ENCODE measurements around the genes ANXA3, NAA11 and ABRAXAS1.

DNA sequence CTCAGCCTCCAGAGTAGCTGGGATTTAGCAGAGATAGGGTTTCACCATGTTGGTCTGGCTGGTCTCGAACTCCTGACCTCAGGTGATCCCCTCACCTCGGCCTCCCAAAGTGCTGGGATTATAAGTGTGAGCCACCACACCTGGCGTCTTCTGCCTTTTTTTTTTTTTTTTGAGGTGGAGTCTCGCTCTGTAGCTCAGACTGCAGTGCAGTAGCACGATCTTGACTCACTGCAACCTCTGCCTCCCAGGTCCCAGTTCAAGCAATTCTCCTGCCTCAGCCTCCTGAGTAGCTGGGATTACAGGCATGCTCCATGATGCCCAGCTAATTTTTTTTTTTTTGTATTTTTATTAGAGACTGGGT lies 23.0 kb downstream of the CCNG2 start:
- PRO-cap = no peak
- RAMPAGE, long total RNA, 3 experiments = no peak in any of the 3 experiments

DNA sequence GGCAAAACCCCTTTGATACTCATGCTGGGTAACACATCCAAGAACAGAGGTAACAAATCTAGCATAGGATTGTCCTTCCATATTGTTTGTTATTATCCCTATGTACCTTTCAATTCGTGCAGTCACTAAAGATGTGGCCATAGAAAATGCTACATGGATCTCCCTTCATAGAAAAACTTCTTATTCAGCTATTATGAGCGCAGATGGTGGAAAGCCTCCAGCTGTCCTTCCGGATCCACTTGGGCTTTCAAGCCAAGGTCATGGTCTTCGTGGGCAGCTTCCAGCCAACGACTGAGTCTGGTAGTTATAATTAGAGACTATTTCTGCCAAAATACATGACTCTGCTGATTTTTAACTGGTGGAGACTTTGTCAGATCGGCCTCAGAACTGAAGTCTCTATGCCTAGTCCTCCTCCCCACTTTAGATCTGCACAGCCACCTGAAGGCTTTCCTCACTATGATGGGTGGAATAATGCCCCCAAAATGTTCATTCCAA lies 171.4 kb upstream of the CXCL13 start:
- PRO-cap = no peak
- RAMPAGE, long total RNA, 3 experiments = no peak in any of the 3 experiments

DNA sequence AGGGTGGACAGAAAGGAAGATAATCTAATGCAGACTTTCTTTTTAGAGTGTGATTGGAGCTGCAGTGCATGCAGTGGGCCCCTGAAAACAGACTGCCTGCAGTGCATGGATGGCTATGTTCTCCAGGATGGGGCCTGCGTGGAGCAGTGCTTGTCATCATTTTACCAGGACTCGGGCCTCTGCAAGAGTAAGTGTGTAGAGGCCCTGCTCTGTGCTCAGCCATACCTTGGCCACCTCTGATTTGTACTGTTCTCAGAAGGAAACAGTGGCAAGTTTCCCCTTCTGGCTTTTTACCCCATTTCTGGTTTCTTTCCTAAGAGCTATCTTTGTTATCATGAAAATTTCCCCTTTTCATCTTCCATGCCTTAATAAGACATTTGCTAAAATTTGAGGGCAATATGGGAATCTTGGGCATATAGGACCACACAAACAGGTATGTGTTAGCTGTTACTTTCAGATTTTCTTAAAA lies 178.9 kb upstream of the ANXA3 start:
- PRO-cap = no peak
- RAMPAGE, long total RNA, 3 experiments = no peak in any of the 3 experiments

GRCh38 chr4:78551509-78552420 lies at the start of gene ANXA3:
ANXA3 (plus strand) TSS chr4:78551770.
- PRO-cap = unidirectional peak, plus-strand start at chr4:78551753; unidirectional peak, plus-strand start at chr4:78551799
- RAMPAGE, long total RNA, 3 experiments = start-site peak on the plus strand in 3 of 3 experiments, at chr4:78551733-78551831 at its widest, 239 to 413 reads per replicate

GRCh38 chr4:78778243-78779183 lies 2.4 kb downstream of the BMP2K start:
- PRO-cap = no peak
- RAMPAGE, long total RNA, 3 experiments = no peak in any of the 3 experiments

GRCh38 chr4:78915972-78916307 lies 23.3 kb downstream of the PAQR3 start:
- PRO-cap = no peak
- RAMPAGE, long total RNA, 3 experiments = no peak in any of the 3 experiments

GRCh38 chr4:78971228-78971889 lies 32.1 kb upstream of the PAQR3 start:
- PRO-cap = no peak
- RAMPAGE, long total RNA, 3 experiments = start-site peak on the plus strand in 1 of 3 experiments, at chr4:78971733-78971762 at its widest, 32 reads per replicate

- PRO-cap = no peak
- RAMPAGE, long total RNA, 3 experiments = no peak in any of the 3 experiments
Measured at GRCh38 chr4:79258621-79259094, 67.2 kb downstream of the NAA11 start.

- PRO-cap = no peak
- RAMPAGE, long total RNA, 3 experiments = no peak in any of the 3 experiments
Measured at GRCh38 chr4:79325725-79326505, at the start of gene NAA11. NAA11 (minus strand) TSS chr4:79326061.

- PRO-cap = no peak
- RAMPAGE, long total RNA, 3 experiments = no peak in any of the 3 experiments
Measured at GRCh38 chr4:79744065-79744604, 328.9 kb downstream of the ANTXR2 start.

DNA sequence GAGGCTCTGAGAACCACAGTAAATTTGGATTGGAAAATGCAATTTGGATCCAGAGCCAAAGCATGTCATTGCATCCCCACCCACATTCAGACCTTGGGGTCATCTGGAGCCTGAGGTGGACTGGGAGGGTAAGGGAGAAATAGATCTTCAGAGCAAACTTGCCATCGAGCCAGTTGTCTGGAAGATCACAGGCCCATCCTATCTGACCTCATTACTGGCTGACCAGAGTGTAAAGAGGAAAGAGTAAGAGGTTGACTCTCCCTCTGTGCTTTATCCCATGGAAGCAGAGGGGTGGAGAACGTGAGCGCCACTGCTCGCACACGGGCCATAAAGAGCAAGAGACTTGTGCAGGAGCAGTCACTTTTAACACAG lies 78.8 kb upstream of the RASGEF1B start:
- PRO-cap = no peak
- RAMPAGE, long total RNA, 3 experiments = no peak in any of the 3 experiments

DNA sequence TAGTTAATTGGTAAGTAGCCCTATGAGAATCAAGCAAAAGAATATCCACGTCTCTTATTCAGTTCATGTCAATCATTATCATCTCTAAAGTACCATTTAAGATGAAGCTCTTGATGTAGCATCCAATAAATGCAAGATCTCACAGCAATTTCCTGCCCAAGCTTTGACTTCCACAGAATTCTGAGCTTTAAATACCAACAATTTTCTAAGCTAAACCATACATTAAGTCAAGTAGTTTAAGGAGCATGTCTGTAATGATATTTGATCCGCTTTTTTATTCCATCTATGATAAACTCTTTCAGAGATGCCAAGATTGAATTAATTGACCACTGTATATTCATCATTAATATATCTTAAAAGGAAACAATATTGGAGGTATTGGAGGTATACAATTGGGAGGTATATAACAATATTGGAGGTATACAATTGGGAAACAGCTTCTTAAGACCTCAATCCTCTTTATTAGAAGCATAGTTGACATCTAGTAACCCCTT lies 209.2 kb upstream of the RASGEF1B start:
- PRO-cap = no peak
- RAMPAGE, long total RNA, 3 experiments = no peak in any of the 3 experiments

GRCh38 chr4:81724882-81725379 lies 253.2 kb upstream of the RASGEF1B start:
- PRO-cap = bidirectional peak, plus-strand start at chr4:81725307, minus-strand start at chr4:81725201
- RAMPAGE, long total RNA, 3 experiments = no peak in any of the 3 experiments

DNA sequence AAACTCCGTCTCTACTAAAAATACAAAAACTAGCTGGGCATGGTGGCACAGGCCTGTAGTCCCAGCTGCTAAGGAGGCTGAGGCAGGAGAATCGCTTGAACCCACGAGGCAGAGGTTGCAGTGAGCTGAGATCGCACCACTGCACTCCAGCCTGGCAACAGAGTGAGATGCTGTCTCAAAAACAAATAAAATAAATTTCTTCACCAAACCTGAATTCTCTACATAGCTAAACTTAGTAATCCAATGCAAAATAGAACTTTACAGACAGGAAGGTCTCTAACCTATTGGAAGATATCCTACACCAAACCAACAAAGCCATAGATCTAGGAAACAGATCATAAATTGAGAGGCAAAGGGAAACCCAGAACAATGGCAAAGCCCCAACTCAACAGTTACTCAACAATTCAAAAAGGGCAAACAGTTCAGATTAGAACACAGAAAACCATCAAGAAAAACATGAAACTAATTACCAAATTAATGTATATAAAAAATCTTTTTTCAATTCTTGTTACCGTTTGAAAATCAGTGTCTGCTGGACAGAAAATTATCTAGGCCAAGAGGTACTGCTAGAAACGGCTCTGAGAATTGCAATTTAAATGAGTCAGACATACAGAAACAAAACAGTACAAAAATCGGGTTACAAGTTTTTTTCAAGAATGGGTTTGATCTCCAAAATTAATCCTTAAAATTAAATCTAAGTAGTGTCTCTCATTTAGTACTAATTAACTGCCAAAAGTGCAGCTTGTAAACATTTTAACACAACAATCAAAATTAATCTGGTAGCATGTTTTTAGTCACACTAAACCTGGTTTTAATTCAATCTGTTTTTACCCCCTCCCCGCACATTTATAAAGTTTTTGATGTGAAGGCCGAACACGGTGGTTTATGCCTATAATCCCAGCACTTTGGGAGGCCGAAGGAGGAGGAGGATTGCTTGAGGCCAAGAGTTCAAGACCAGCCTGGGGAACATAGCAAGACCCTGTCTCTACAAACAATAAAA lies 22.1 kb downstream of the HNRNPD start:
- PRO-cap = no peak
- RAMPAGE, long total RNA, 3 experiments = no peak in any of the 3 experiments

DNA sequence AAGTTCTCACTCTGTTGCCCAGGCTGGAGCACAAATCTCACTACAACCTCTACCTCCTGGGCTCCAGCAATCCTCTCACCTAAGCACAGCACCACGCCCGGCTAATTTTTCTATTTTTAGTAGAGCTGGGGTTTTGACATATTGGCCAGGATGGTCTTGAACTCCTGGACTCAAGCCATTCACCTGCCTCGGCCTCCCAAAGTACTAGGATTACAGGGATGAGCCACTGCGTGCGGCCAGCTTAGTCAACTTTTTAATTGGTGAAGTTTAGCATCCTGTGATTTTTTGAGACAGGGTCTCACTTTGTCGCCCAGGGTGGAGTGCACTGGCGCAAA lies 8.4 kb downstream of the HNRNPDL start:
- PRO-cap = no peak
- RAMPAGE, long total RNA, 3 experiments = no peak in any of the 3 experiments

DNA sequence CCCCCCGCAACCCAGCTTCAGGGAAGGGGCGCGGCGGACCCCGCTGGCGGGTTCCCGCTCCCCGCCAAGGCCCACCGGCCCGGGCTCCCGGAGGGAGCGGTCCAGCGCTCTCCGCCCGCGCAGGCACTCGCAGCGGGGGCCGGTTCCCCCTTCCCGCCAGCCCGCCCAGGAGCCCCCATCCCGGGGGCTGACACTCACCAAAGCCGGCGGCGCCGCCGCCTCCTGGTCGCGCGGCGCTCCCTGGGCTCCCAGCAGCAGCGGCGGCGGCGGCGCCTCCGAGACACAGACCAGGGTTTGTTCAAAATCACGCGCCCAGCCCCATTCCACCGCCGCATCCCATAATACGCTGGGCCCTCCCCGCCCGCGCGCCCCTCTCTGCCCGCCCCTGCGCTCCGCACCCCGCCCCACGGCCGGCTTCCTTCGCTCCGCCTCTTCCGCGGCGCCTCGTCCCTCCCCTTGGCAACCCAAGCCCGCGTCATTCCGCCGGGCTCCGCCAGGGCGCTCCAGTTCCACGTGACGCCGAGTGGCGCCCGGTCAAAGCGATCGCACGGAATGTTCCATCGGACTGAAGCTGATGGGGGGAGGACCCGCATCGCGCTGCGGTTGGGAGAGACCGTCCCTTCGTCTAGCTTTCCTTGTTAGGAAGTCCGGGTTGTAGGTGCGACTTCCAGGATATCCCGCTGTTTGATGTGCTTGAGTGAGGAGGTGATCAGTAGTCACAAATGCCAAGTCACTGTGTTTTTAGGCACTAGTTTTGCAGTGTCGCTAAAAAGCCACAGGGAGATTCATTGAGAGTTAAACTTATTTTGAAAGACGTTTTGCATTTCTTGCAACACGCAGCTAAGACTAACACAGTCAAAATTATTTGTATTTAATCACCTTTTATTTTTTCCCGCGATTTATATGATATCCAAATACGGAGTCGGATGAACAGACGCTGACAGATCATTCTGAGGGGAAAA lies 2.3 kb upstream of the LIN54 start:
- PRO-cap = bidirectional peak, plus-strand start at position 506 of the sequence, minus-strand start at position 296 of the sequence
- RAMPAGE, long total RNA, 3 experiments = start-site peak on the minus strand in 2 of 3 experiments, centred at positions 283 to 307 of the sequence, 13 to 65 reads per replicate

GRCh38 chr4:83108072-83108470 lies 6.5 kb downstream of the PLAC8 start:
- PRO-cap = no peak
- RAMPAGE, long total RNA, 3 experiments = no peak in any of the 3 experiments

GRCh38 chr4:83455079-83455694 lies 436 bp downstream of the HELQ start:
- PRO-cap = unidirectional peak, plus-strand start at chr4:83455474
- RAMPAGE, long total RNA, 3 experiments = no peak in any of the 3 experiments

DNA sequence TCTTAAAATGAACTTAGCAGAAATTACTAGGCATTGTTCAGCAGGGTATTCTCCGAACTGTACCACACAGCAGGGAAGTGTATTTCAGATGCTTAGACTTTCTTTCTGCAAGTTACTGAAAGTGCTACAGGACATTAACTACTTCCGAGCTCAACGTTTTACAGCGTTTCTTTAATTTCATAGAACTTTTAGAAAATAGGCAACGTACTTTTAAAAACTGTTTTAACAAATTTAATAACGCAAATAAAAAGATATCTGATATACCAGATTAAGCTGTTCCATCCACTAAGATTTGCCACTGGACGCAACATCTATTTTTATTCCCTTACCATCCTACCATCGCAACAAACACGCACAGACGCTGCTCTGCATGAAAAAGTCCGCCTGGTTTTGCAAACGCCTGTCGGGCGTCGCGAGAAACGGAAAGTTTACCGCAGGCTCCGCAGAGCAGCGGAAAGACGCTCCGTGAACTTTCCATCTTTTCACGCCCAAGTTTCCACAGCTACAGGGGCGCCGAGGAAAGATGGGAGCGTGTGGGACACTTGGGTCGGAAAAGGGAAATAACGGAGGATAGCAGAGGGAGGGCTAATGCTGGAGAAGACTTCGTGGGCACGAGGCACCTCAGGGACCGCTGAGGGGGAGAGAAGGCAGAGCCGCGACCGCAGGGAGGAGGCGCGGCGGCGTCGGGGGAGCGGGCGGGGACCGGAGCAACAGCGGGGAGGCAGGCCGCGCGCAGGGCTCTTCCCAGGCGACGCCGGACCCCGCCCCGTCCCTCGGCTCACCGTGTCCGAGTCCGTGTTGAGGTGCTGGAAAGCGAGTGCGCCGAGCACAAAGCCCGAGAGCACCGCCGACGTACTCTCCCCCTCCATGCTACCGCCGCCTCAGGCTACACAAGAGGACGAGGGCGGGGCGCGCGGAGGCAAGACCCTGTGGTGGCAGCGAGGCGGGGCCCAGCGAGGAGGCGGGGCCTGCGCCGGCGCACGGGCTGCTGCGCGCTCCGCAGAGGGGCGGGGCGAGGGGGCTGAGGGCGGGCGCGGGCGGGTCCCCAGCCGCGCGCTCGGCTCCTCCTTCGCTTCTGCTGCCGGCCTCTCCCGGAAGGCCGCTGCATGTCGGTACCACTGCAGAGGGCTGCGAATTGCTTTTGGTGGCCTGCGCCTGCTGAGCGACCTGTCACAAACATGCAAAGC lies at the start of gene ABRAXAS1:
Gene ABRAXAS1 (minus strand): TSS at position 897 of the 1,187 bp plus-strand sequence.
- PRO-cap = unidirectional peak, plus-strand start at position 355 of the sequence; bidirectional peak, plus-strand start at position 1,075 of the sequence, minus-strand start at position 897 of the sequence
- RAMPAGE, long total RNA, 3 experiments = start-site peak on the minus strand in 2 of 3 experiments, centred at positions 897 to 900 of the sequence, 66 to 162 reads per replicate

DNA sequence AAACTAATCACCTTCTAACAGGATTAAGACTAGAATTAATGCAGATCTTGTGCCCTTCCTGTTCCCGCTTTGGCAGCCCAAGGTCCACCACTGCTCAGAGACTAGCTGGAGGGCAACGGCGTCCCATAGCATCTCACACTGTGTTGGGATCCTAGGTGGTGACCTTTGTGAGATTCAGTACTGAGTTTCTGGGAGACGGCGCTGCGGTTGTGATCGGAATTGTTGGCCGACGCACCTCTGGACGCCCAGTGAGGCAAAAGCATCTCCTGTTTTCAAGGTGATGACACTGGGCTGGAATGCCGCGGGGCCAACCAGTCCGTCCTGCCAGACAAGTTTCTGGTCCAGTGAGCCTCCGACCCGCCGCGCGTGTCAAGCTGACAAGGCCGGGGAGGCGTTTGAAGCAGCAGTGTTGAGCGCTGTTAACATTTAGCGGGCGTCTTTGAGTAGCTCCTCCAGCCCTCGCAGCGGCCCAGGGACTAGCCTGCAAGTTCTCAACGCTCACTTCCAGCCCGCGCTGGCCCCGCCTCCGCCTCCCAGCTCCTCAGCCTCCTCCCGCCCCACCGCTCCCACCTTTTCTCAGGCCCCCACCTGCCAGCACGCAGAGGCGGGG lies 624 bp upstream of the CDS1 start:
- PRO-cap = no peak
- RAMPAGE, long total RNA, 3 experiments = no peak in any of the 3 experiments